Thoracic aorta endothelial cell (primary cell): ENCODE measurements around the genes SLC15A2 and ADCY5.

GRCh38 chr3:121489219-121490093 lies 56.3 kb downstream of the POLQ start:
- CAGE, long polyA plus RNA = no peak

DNA sequence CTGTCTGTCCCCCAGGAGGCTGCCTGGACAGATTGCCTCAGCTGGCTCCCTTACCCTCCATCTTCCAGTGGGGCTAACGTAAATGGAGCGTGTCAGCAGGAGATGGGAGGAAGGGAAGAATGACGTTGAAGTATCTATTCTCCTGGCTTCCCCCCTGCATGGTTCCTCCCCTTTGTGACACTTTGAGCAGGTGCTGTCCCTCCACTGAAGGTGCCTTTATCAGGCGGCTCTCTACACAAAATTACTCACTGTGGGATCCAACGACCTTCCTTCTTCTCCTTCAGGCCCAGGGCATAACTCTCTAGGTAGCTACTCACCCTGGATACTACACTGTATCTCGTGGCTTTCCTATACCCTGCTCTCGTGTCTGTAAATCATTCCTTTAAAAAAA lies 31.3 kb downstream of the FBXO40 start:
- CAGE, long polyA plus RNA = no peak

GRCh38 chr3:121697206-121698500 lies 37.0 kb upstream of the HCLS1 start:
- CAGE, long polyA plus RNA = no peak

DNA sequence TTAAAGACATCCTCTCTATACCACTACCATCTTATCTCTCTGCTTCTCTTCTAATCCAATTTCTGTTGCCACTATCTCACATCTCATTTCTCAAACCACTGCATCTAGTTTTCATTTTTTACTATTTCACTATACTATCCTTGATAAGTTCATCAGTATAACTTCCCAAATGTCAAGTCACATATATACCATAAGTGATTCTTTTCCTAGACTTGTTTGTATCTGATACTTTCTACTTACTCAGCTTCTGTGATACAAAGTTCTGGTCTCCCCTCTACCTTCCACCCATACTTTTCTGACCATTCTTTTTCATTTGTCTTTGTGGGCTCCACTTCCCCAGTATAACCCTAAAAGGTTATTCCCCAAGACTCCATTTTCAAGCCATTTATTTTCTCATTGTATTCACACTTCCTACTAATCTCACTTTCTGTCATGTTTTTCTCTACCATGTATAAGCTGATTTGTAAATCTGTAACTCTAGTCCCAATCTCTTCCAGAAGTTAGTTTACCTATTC lies 34.0 kb downstream of the IQCB1 start:
- CAGE, long polyA plus RNA = no peak

DNA sequence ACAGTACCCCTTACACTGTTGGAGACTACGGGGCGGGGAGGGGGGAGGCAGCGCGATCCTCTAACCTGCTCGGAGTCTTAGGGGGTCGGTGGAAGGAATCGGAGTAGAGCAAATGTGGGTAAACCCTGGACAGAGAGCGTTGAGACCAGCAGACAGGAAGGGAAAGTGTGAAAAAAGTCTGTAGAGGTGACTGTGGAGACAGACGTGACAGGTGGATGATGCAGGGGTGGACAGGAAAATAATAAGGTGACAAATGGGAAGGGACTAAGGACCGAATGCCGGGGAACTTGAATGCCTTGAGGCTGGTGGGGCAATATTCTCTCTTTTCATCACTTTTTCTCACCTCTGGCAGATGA lies 444 bp downstream of the EAF2 start:
- CAGE, long polyA plus RNA = no peak

- CAGE, long polyA plus RNA = no peak
Measured at GRCh38 chr3:121894124-121894893, at the start of gene SLC15A2. TSS of gene SLC15A2 (plus strand) at chr3:121894401.

DNA sequence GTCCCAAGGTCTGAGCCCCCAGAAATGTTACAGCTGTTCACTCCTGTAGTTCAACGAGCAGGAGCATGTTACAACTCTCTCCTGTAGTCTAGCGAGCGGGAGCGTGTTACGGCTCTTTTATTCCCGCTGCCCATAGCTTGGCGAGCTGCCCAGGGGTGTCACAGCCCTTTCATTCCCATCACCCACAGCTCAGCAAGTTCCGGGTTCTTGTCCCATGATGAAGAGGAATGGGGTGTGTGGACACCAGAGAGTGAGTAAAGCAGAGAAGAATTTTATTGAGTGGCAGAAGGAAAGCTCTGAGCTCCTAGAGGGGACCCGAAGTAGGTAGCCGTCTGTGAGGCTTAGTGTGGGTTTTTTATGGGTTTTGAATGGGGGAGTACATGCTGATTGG lies 24.9 kb downstream of the SLC15A2 start:
- CAGE, long polyA plus RNA = no peak

DNA sequence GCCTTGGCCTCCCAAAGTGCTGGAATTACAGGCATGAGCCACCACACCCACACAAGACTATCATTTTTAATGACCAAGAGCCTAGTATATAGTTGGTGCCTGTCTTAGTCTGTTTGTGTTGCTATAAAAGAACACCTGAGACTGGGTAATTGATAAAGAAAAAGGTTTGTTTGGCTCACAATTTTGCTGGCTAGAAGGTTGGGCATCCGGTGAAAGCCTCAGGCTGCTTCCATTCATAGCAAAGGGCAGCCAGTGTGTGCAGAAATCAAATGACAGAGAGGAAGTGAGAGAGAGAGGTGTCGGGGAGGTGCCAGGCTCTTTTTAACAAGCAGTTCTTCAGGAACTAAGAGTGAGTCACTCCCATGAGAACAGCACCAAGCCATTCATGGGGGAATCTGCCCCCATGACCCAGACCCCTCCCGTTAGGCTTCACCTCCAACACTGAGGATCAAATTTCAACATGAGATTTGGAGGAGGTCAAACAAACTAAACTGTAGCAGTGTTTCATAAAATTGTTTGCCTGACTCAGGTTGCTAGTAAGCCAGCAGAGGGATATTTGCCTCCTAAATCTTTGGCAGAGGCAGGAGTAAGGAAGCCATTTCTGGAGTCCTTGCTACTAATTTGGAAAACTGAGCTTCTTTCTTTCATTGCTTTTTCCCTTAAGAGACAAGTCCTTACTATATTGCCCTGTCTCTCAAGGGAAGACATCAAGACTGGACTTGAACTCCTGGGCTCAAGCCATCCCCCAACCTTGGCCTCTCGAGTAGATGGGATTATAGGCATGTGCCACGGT lies 4.4 kb upstream of the PARP15 start:
- CAGE, long polyA plus RNA = no peak

- CAGE, long polyA plus RNA = no peak
Measured at GRCh38 chr3:122682410-122683483, 2.1 kb downstream of the PARP14 start.

DNA sequence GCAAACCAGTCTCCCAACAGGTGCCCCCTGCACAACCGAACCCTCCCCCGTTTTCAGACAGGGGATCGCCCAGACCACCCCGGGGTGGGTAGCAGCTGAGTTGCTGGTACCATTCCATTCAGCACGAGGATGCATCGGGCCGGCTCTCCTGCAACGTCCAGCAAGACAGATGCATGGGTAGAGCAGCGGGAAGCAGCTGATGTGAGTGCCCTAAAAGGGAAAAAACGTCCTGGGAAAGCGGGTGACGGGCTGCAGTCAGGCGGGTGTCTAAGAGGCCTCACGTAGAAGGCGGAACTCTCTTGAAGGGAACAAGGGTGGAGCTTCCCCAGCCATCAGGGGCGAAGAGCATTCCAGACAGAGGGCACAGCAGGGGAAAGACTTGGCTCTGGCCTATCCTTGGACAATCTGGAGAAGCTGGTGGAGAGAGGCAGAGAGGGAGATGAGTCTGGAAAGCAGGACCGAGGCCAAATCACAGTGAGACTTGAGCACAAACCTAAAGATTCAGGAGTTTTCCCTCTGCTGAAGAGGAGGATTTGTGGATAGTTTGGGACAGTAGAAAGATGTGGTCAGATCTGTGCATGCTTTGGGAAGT lies 70.8 kb downstream of the SEMA5B start:
- CAGE, long polyA plus RNA = no peak

- CAGE, long polyA plus RNA = no peak
Measured at GRCh38 chr3:123053090-123053674, 13.6 kb upstream of the PDIA5 start.

DNA sequence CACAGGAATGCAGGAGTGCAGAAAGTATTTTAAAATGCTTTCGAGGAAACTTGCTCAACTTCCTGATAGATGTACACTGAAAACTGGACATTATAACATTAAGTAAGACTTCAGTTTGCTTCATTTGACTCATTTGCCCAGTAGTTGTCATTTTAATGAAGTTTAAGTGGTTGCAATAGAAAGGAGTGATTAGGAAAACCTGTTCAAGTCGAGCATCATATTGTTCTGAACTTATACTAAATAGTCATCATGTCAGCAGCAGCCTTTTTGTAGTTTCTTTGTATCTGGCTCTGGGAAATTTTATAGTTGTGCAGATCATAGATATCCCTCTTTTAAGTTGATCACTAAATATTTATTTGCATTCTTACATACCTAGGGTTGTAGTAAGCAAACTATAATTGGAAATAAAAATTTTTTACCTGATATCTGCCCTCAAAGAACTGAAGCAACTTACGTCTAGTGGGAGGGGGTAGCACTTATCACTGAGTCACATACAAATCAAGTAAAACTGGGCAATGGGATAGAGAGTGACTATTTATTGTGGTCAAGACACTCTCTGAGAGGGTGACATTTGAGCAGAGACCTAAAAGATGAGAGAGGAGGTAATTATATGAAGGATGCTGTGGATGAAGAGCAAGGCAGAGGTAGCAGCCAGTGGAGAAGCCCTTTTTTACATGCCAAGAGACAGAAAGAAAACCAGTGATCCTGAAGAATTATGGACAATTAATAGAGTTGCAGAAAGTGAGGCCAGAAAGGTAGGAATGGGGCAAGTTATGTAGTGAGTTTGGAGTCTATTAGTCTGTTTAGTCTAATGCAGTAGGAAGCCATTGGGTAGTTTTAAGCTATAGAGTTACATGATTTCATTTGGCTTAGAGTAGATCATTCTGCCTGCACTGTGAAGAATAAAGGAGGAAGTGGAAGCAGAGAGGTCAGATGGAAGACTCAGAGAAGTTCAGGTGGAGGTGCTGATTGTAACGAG lies 7.8 kb downstream of the SEC22A start:
- CAGE, long polyA plus RNA = no peak

DNA sequence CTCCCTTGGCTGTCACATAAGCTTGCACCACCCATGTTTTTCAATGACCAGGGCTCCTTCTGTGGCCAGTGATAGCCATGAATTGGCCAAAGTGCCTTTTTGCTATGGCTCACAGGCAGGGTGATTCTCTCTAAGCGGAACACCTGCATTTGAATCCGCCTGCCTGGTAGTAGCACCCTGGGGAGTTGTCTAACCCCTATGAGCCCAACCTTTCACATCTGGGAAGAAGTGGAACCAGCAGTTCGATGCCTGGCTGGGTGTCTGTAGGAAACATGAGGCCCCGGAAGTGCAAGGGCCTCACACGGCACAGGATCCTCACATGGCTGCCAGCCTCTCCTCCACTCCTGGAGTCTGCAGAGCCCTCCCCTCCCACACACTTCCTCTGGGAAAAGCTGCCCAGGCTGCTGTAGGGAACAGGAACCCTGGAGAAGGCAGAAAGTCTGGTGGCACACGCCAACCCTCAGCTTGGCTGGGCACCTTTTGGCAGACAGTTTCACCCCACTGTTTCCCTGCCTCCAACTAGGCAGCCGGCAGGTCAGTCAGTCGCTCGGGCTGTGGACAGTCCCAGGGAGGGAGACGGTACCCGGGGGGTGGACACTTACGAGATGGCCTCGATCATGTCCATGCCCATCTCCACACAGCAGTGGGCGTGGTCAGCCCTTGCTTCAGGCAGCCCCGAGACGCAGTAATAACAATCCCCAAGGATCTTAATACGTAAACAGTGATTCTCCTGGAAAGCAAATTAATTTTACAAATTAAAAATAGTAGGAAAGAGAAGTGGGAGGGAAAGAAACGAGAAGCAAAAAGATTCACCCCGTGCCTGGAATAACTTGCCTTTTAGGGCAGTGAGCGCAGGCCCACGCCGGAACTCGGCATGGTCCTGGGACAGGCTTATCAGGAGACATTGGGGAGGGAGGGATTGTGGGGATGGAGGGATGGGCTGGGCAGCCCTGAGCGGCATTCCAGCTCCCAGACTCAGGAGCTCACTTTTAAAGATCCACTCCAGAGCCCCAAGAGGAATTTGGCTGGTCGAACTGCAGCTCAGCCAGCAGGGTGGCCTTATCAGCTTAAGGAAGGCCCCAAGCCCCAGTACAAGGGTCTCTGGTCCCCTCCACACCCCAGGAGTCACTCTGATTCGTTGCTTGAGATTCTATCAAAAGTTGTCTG lies 118.2 kb downstream of the ADCY5 start:
- CAGE, long polyA plus RNA = no peak

- CAGE, long polyA plus RNA = no peak
Measured at GRCh38 chr3:123384743-123385463, 64.0 kb downstream of the ADCY5 start.

- CAGE, long polyA plus RNA = no peak
Measured at GRCh38 chr3:123386493-123387153, 62.3 kb downstream of the ADCY5 start.

DNA sequence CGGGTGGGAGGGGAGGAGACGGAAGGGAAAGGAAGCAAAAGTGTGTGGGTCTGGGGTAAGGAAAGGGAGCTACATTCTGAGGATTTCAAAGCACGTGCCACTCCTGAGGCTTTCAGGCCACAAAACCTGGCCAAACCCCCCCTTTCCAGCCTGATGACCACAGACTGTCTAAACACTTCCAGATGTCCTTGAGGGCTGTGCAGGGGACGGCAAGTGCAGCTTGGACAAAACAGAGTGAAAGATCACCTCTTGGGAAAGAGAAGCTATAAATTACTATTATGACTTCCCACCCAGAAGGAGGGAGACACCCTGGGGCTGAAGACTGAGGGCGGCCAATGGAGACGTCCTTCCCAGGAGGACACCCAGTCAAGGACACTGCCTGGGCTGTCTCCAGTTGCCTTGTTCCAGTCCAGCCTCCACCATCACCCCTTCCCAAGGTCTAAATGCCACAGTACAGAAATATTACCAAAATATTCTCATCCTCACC lies 57.7 kb downstream of the ADCY5 start:
- CAGE, long polyA plus RNA = no peak

- CAGE, long polyA plus RNA = no peak
Measured at GRCh38 chr3:123398431-123398880, 50.4 kb downstream of the ADCY5 start.

GRCh38 chr3:123448447-123449210 lies at the start of gene ADCY5:
TSS of gene ADCY5 (minus strand) at chr3:123449090.
- CAGE, long polyA plus RNA = no peak

- CAGE, long polyA plus RNA = no peak
Measured at GRCh38 chr3:123584222-123584547, 668 bp downstream of the HACD2 start.

GRCh38 chr3:123613177-123613893 lies 28.5 kb upstream of the HACD2 start:
- CAGE, long polyA plus RNA = no peak